Thoracic aorta (tissue), 1 donor: ENCODE results near the genes BCCIP and NPS.

GRCh38 chr10:125823451-125823712 is at the start of gene BCCIP:
Gene BCCIP, plus strand, starts transcription at chr10:125823546.
- RAMPAGE, long total RNA = no peak

- RAMPAGE, long total RNA = no peak
These were observed 1.4 kb downstream of the DHX32 start for GRCh38 chr10:125879484-125880245.

GRCh38 chr10:126049655-126050130 is 153.3 kb downstream of the FANK1 start:
- RAMPAGE, long total RNA = no peak

DNA sequence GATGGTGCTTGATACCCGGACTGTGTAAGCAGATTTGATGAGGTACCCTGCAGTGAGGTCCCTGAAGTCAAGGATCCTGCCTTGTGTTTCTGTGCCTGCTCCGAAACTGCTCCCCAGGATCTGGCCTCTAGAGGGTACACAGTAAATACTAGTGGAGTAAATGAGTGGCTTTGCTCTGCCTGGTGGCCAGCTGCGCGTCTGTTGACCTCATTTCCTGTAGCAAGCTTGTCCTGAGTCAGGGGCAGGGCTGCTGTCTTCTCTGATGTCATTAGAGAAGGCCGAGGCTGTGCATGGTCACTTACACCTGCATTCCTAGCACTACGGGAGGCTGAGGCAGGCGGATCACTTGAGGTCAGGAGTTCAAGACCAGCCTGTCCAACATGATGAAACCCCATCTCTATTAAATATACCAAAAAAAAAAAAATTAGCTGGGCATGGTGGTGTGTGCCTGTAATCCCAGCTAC is 191.8 kb downstream of the FANK1 start:
- RAMPAGE, long total RNA = no peak

DNA sequence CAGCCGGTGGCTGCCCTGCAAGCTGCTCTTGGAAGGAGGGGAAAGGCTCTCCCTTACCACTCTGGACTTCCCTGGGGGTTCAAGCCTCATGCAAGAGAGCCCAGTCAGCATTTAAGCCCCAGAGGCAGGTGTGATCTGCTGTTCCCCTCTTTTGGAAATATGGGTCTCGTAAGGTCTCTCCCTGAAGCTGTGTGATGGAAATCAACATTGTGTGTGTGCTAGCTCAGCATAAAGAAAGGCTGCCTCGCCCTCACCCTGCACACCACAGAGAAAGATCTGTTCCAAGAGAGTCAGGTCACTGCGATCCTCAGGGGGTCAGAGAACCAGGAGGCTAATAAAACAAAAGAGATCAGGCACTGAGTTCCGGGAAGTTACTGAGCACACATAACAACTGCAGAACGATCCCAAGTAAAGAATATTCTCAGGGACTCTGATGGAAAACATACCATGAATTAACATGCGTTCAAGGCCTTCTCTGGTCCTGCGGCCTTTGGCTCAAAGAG is 212.4 kb downstream of the ADAM12 start:
- RAMPAGE, long total RNA = no peak

DNA sequence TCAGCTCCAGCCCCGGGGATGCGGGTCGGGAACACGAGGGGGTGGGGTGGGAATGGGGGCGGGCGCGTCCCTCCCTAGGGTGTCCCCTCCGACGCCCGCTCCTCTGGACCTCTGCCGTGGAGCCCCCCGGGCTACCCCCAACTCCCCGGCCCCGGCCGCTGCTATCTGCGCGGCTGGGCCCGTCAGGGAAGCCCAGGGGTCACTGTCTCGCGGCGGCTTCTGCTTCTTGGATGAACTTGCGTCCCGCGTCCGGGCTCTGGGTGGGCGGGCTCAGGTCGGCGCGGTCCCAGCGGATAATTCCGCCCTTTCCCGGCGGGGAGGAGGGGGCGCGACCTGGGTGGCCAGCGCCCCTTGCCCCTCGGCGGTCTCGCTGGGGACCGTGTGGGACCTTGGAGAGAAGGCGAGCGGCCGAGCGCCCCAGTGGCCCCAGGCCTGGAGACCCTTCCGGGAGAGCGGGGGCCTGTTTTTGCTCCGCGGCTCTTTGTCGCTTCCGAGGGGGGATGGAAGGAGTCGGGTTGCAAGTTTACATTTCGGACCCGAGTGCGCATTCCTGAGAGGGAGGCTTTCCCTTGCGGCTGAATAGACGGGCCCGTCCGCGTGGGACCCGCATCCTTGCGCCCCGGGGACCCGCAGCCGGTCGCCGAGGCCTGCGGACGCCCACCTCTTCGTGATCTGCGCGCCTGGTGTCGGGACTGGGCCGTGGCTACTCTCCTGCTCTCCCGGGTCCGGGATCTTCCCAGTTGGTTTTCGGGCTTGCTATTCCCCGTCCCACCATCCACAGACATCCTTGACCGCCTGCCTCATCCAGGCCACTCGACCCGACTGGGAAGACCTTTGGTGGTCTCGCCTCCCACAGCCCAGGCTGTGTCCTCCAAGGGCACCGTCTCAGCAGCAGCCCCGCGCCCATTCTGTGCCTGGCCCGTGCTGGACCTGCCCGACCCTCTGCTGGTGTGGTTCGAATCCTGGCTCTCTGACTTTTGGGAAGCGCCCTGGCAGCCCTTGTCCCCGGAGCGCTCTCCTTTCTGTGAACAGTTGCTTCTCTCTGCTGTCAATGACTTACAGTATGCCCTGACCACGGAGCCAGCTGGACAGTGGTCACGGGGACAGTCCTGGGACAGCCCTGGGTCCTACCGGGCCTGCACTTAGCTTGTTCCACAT is 903 bp downstream of the DOCK1 start:
- RAMPAGE, long total RNA = no peak

- RAMPAGE, long total RNA = no peak
These were observed 127.3 kb upstream of the INSYN2A start for GRCh38 chr10:127323707-127324024.

- RAMPAGE, long total RNA = no peak
These were observed at the start of gene NPS for GRCh38 chr10:127549139-127549391. Gene NPS, plus strand, starts transcription at chr10:127549309.

GRCh38 chr10:127921714-127922158 is 14.8 kb downstream of the PTPRE start:
- RAMPAGE, long total RNA = no peak

DNA sequence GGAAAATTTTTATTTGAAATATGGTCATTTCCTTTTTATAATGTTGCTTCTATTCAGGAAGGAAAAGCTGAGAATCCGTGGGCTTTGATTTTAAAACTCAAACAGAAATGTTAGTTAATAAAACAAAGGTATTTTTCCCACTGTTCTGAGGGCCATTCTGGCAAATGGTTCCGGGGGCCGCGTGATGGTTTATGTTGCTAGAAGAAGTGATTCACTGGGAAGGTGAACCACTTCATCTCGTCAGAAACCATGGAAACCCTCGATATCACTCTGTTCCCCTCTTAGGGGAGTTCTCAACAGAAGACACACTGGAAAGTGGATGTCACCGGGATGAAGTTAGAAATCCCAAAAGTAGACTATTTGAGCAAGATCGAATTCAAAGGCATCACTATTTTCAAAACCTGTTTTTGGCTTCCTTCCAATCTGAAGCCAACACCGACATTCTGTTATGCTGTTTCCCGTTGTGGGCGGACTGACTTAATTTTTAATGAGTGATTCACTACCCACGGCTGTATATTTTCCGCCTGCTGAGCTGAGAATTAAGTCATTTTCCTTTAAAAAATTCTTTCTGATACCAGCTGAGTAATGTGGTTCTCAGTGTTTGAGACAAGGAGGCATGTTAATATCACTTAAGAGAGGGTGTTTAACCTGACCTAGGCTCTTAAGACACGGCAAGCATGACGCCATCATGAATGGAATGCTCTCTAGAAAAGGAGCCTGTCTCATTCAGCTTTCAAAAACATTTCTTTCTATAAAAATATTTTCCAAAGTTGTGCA is 84.1 kb downstream of the PTPRE start:
- RAMPAGE, long total RNA = no peak

GRCh38 chr10:128076519-128077175 is 49.6 kb downstream of the MKI67 start:
- RAMPAGE, long total RNA = no peak

DNA sequence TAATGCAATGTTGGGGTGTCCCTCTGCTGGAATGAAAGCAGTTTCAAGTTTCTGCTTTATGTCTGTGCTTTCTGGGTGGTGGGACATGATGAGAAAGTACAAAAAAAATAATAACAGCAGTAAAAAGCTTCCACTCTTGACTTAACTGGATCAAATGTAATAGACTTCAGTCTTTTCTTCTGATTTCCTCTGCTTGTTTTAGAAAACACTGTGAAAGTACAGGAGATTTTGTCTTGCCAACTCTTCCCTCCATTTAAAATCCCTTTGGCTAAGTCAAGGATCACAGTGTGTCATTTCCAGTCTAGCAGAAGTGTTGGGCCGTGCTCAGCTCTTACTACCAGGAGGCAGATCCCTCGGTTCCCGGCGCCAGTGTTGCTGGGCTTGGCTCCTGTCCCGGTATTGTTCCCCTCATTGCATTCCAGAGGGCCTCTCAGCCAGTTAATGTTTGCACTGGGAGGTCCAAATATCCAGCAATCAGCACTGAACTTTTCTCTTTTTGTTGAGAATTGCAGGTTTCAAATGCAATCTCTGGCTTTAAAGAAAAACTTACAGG is 612.2 kb upstream of the MGMT start:
- RAMPAGE, long total RNA = no peak

- RAMPAGE, long total RNA = no peak
These were observed 591.1 kb upstream of the MGMT start for GRCh38 chr10:128875962-128876385.

GRCh38 chr10:129949569-129949805 is 14.6 kb downstream of the EBF3 start:
- RAMPAGE, long total RNA = no peak

GRCh38 chr10:129949806-129950433 is 14.2 kb downstream of the EBF3 start:
- RAMPAGE, long total RNA = no peak

- RAMPAGE, long total RNA = no peak
These were observed 6.6 kb upstream of the EBF3 start for GRCh38 chr10:129970725-129970958.

GRCh38 chr10:130171203-130171919 is 35.2 kb downstream of the GLRX3 start:
- RAMPAGE, long total RNA = no peak

- RAMPAGE, long total RNA = no peak
These were observed 224.1 kb upstream of the PPP2R2D start for GRCh38 chr10:131676736-131677167.

DNA sequence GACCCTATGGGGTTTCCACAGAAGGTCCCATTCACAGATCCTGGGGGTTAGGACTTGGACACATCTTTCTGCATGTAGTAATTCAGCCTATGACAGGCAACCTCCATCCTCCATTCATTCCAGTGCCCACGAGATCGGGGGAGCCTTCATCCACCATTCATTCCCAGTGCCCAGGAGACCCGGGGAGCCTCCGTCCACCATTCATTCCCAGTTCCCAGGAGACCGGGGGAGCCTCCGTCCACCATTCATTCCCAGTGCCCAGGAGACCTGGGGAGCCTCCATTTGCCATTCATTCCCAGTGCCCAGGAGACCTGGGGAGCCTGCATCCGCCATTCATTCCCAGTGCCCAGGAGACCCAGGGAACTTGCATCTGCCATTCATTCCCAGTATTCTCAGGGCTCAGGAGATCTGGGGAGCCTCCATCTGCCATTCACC is 91.8 kb upstream of the PPP2R2D start:
- RAMPAGE, long total RNA = no peak

DNA sequence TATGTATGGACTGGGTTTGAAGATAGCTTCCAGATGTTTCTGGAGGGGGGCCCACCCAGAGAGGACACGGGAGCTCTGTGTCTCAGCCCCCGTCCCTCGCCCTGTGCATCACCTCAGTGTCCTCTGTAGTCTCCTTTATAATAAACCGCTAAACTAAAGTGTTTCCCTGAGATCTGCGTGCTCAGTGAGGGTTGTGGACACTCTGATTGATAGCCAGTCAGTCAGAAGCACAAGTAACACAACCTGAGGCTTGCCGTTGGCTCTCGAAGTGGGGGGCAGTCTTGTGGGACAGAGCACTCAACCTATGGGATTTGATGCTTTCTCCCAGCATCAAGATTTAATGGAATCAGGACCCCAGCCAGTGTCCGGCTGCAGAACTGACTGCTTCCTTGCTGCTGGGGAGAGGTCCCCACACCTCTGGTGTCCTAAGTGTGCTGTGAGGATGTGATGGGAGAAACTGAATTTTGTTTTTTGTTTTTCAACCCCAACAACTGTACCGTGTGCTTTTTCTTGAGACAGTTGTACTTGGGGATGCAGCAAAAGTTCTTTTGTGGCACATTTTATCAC is 10.2 kb downstream of the PPP2R2D start:
- RAMPAGE, long total RNA = no peak